Metastatic Liver Carcinoma in the Lung (tissue), 2 donors: ENCODE results near the gene ACVR1.

DNA sequence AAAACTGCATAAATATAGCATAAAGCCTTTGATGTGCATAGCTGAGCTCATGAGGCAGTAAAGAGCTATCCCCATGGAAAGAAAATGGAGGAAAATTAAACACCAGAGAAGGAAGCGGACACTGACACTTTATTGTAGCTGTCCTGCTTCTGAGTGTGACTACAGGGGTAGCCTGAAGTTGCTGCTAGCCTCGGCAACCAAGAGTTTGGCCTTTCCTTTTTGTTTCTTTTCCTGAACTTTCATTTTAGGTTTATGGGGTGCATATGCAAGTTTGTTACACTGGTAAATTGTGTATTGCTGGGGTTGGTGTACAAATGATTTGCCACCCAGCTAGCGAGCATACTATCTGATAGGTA is 343.1 kb downstream of the NR4A2 start:
- PRO-cap, 2 experiments, result no peak in any of the 2 experiments

- PRO-cap, 2 experiments, result no peak in any of the 2 experiments
Measured at GRCh38 chr2:156091426-156092666, 240.7 kb downstream of the NR4A2 start.

DNA sequence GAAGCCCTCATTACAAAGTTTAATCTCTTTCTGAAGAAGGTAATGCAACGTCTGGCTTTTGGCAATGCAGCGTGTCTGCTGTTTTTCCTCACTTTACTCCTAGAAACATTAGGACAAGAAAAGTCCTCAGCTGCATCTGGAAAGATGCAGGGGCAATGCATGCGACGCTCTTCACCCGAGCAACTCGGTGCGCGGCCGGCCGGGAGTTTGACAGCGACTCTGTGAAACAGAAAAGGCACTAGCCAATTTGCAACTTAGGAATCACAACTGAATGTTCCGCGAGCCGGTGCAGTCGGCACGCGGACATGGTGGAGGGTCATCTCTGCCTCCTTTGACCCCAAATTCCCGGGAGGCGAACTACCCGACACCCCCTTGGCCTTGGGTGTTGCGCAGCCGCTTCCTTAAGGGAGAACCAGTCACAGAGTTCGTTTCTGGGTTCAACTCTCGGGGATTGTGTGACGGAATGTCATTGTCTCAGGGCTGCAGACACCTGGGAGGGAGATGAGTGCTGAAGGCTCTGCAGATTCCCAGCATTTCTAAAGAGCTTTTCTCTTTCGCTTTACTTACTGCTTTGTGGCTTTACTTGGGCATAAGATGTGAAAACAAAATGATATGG is 9.8 kb downstream of the NR4A2 start:
- PRO-cap, 2 experiments, result no peak in any of the 2 experiments

DNA sequence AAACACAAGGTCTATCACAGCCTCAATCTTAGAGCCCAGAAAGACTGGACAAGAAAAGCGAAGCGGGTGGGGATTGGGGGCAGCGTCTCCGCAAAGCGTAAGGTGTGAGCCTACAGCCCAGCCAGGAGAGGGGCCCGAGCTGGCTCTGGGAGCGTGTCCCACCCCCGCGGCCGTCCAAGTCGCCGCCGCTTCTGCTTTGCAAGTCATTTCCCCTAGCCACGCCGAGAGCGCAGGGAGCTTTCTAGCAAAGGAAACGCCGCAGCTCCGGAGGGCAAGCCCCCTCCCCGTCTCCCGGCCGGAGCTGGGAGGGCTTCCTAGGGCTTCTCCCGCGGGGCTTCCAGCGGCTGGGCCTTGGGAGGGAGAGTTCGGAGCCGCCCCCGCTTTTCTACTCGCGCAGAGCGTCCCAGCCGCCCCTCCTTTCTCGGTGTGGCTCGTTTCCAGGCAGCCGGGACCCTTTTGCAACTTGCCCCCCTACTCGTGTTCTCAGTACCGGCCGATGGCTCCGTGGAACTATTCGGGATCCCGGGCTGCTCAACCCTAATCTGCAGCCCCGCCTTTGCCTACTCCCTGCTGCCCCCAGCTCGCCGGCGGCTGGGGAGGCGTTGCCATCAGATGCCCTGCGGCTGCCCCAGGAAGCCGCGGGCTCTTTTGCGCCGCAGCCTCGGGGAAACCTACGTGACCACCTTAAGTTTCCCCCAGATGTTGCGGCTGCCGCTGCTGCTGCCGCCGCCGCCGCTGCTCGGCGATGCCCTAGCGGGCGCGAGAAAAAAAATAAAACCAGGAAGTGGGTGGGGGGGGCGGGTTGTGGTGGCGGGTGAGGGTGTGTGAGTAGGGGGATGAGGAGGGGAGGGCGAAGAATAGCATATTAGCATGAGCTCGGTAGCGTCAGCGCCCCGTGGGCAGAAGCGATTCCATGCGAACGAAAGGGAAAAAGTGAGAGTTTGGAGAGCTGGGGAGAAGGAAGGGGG is 1.5 kb upstream of the NR4A2 start:
- PRO-cap, 2 experiments, result peak in 2 of 2 experiments; most common plus-strand start position 206 of the sequence (in 1); most common minus-strand start position 198 of the sequence (in 2)

GRCh38 chr2:156340109-156340816 is 7.7 kb upstream of the NR4A2 start:
- PRO-cap, 2 experiments, result no peak in any of the 2 experiments

DNA sequence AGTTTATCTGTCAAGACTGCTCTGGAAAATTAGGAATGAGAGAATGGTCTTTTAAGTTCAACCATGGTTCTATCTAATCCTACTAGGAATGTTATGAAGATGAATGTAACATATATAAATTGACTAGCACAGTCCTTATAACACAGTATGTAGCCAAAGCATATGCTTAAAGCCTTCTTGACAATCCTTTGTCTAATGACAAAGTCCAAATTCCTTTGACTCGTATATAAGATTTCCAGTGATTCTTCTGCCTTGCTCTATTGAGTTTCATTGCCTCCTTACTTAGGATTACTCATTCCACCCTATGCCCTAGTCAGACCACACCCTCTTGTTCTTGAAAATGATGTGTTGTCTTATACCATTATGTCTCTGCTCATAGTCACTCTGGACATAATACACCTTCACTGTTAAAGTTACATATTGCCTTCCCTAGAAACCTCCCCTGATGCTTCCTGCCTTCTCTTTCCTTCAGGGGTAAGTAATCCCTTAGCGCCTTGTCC is 19.1 kb downstream of the GPD2 start:
- PRO-cap, 2 experiments, result no peak in any of the 2 experiments

- PRO-cap, 2 experiments, result no peak in any of the 2 experiments
Measured at GRCh38 chr2:157413265-157414080, 30.4 kb downstream of the CYTIP start.

GRCh38 chr2:157441433-157441598 is 2.6 kb downstream of the CYTIP start:
- PRO-cap, 2 experiments, result no peak in any of the 2 experiments

GRCh38 chr2:157444286-157445201 is 655 bp upstream of the CYTIP start:
- PRO-cap, 2 experiments, result no peak in any of the 2 experiments

- PRO-cap, 2 experiments, result no peak in any of the 2 experiments
Measured at GRCh38 chr2:157514946-157515265, 71.0 kb upstream of the CYTIP start.

DNA sequence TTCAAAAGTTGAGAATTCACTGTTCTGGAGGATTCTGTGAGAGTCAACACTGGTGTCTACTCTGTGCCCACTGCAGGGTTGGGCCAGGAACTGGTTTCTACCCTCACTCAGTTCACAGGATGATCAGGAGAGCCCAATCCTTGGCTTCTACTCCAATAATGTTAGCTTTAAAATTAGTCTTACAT is 44.6 kb downstream of the ACVR1 start:
- PRO-cap, 2 experiments, result peak in 1 of 2 experiments; most common plus-strand start position 110 of the sequence (in 1)

DNA sequence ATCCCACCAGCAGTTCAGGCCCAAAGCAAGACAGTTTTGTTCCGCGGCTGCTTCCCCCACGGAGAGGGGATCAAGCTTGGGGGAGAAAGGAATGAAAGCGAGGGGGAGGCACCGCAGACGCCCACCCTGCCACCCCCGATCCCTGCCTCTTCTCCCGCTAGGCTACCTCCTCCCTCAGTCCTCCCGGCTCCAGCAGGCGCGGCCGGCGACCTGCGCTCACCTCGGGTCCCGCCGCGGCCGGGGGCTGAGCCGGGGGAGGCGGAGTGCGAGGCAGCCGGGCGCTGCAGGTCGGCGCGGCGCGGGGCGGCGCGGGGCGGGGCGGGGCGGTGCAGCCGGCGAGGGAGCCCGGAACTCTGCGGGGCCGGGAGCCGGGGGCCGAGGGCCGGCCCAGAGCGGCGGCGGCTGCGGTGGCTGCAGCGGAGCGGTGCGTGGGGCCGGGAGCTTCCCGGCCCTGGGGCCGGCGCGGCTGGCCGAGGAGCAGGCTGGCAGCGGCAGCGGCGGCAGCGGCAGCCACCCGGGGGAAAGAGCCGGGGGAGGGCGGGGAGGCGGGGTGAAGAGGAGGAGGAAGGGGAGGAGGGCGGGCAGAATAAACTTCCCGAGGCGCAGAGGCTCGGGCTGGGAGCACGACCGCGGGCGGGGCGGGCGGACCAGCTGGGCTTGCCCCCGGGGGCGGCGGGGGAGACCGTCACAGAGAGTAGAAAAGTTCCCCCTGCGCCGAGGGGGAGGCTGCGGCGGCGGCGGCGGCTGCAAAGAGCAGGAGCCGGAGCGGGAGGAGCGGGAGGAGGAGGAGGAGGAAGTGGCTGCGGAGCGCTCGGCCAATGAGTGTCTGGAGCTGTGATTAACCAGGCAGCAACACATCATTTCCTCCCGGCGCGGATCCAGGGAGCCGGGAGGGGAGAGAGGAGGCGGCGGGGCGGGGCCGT is at the start of gene ACVR1:
TSS of gene ACVR1 (minus strand) at position 755 of the 923 bp plus-strand sequence.
- PRO-cap, 2 experiments, result peak in 2 of 2 experiments; most common plus-strand start position 390 of the sequence (in 1); most common minus-strand start position 526 of the sequence (in 2)

GRCh38 chr2:157932623-157933191 is 56.6 kb upstream of the ACVR1 start:
- PRO-cap, 2 experiments, result no peak in any of the 2 experiments

GRCh38 chr2:158599678-158600553 is 143.2 kb downstream of the PKP4 start:
- PRO-cap, 2 experiments, result no peak in any of the 2 experiments

- PRO-cap, 2 experiments, result no peak in any of the 2 experiments
Measured at GRCh38 chr2:158717887-158718347, 77.2 kb upstream of the DAPL1 start.

DNA sequence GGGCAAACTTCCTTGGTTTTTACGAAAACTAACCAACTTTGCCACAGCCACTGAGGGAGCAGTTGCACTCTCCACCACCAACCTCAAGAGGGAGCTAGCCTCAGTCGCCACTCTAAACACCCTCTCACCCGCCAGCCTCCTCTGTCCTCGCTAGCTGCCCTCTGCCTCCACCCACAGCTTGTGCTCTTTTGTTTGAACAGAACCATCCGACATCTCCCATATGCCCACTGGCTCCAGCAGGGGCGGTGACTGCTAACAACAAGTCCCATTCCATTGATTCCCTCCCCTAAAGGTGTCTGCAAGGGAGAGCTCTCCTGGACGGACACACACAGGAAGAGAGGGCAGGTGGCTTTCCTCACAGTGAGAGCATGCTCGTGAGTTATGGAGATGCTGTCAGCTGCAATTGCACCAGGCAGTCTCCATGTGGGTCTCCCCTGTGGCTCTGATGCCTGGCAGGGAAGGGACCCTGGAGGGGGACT is 70.8 kb upstream of the DAPL1 start:
- PRO-cap, 2 experiments, result no peak in any of the 2 experiments

GRCh38 chr2:158724769-158725401 is 70.2 kb upstream of the DAPL1 start:
- PRO-cap, 2 experiments, result no peak in any of the 2 experiments

- PRO-cap, 2 experiments, result no peak in any of the 2 experiments
Measured at GRCh38 chr2:159141165-159141740, 145.2 kb downstream of the WDSUB1 start.

- PRO-cap, 2 experiments, result no peak in any of the 2 experiments
Measured at GRCh38 chr2:159194206-159194616, 92.3 kb downstream of the WDSUB1 start.

GRCh38 chr2:159285899-159286266 is 620 bp downstream of the WDSUB1 start:
- PRO-cap, 2 experiments, result peak in 1 of 2 experiments; most common plus-strand start chr2:159286165 (in 1); most common minus-strand start chr2:159286044 (in 1)